ENCODE data around the gene TRPM5.

- RRBS, result 93% methylated on average over 2 of the region's 23 CpGs
These were observed 29.7 kb upstream of the KRTAP5-6 start for GRCh38 chr11:1667143-1667893.

DNA sequence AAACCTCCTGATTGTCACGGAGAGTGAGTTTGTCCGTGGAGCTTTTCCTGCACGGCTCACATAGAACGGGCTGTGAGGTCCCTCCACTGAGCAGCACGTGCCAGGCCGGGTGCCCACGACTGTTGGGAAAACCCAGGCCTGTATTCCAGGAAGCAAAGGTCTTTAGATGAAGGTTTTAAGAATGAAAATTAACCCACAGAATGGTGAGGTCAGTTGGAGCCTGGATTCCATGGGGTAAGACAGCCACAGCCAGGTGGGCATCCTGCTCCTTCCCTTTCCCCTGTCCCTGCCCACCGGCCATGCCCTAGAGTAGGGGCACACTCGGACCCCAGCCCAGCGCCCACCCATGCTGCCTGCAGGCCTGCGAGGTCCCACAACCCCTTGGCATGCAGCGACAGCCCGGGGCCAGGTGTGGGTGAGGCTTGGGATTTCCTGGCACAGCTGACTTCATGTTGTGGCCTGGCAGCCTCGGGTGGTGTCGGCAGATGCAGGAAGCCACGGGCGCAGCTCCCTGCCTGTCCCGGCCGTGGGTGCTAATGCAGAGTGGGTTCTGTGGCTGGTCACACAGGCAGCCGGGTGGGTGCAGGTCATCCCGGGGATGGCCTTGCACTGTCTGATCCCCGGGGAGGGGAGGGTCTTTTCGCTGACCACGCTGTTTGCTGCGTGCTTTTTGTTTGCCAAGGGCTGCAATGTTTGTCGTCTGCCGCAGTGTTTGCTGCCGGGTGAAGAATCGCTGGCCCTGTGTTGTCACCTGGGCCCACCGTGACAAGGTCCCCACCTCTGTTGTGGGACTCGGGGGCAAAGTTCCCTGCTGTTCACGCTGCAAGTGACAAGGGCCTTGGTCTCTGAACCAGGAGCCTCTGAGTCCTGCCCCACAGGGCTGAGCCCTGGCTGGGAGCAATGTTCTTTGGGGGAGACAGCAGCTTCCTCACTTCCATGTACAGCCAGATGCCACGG lies 7.4 kb upstream of the KRTAP5-6 start:
- RRBS, result 57% methylated on average over 6 of the region's 33 CpGs

DNA sequence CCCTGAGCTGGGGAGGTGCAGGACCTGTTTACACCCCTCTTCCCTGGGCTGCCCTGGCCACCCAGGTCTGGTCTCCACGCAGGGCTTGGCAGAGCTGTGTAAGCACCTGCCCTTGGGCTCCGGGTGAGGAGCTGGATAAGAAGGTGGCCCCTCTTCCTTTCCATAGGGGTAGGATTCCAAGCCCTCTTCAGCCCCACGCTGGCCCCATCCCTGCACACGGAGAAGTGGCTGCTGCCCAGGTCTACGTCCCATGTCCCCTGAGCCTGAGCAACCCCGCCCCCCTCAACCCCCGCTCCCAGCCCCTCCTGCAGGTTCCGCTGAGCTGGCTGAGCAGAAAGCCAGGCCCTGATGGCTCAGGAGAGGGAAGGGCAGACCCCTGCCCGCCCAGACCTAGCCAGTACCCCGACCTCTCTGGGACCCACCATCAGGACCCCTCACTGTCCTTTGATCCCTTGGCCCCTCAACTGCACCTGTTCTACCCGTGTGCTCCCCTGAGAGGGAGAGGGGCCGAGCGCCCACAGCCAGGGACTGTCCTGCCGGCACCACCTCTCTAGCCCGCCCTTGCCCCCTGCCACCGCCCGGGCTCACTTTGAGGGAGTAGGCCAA lies 3.2 kb downstream of the IFITM10 start:
- RRBS, result 88% methylated on average over 4 of the region's 17 CpGs

DNA sequence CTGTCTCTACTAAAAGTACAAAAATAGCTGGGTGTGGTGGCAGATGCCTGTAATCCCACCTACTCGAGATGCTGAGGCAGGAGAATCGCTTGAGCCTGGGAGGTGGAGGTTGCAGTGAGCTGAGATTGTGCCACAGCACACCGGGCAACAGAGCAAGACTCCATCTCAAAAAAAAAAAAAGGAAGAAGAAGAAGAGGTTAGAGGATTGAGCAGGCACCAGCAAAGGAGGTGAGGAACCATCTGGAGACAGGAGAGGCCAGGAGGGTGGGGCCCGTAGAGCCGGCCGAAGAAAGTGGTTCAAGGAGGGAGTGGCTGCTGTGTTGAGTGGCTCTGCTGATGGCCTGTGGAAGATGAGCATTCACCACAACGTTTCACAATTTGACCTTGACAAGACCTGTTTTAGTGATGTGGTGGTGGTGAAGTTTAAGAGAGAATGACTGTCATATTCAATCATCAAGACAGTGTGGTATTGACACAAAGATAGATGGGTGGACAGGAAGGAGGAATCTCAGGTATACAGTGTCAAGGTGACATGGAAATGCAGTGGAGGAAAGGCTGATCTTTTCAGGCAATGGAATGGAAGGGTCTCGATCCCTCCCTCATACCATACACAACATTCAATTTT lies 6.8 kb upstream of the CTSD start:
- RRBS, result no CpG with 5 or more reads among the region's 8 CpGs

DNA sequence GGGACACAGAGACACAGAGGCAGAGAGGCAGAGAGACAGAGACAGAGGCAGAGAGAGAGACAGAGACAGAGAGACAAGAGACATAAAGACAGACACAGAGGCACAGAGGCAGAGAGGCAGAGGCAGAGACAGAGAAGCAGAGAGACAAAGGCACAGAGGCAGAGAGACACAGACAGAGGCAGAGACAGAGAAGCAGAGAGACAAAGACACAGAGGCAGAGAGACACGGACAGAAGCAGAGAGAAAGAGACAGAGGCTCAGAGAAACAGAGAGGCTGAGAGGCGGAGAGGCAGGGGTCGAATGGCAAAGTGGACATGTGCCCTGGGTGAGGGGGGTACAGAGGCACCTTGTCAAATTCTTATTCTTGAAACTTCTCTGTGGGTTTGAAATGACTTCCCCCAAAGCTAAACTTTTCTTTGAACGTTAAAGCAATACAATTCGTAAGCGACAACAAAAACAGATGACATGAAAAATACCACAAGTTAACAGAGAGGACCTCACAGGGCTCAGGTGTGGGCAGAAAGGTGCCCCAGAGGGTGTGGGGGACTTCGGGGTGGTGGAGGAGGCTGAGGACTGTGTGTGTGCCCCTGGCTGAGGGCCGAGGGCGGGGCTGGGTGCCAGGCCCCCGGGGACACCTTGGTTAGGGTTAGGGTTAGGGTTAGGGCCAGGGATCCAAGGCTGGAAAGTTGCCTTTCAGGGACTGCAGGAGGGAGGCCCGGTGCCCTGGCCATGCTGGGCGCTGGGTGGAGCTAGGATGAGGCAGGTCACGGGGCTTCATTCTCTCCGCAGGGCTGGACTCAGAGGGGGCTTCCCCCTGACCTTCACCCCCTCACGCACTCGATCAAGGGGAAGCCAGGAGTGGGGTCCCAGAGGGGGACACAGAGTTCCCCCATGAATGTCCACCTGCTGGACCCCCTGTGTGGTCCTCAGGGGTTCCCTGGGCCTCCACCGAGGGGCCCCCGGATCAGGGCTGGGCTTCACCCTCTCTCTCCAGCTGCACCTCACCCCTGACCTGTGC lies 6.7 kb downstream of the TNNI2 start:
- RRBS, result 74% methylated on average over 3 of the region's 18 CpGs

DNA sequence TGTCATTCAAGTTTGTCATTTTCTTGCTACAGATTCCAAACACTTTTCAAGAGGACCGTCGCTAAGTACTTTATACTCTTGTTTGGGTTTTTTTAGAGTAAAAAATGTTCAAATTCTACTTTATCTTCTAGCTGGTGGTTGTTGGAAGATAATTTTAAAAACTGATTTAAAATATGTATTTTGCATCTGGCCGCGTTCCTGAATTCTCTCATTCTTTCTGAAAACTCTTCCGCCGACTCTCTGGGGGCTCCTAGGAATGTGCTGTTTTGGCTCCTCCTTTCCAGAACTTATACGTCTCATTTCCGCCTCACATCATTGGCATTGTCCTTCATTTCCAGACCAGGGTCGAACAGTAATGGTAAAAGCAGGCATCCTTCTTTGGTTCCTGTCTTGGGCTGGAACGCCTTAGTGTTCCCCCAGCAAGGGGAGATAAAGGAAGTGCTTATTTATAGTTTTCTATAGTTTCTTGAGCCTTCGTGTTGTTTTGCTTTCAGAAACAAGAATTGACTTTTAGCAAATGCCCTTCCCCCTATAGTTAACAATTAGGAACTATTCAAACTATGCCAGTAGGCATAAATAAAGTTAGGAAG lies 10.9 kb upstream of the TNNT3 start:
- RRBS, result no CpG with 5 or more reads among the region's 11 CpGs

- RRBS, result 85% methylated on average over 3 of the region's 18 CpGs
These were observed 19.4 kb downstream of the MRPL23 start for GRCh38 chr11:1966505-1966899.

DNA sequence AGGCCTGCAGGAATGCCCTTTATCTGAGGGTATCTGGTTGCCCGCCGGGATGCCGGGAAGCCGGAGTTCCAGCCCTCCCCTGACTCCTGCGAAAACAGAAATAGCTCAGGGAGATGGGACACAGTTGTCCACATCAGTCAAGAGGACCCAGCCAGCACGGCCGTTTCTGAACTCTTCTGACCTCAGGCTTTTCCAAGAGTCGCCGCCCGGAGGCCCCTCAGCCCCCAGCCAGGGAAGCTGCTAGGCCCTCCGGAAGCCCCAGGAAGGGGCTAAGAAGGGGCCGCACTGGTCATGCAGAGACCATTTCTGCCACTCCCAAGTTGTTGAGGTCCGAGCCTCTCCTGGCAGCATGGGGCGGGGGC lies 20.8 kb downstream of the MRPL23 start:
- RRBS, result 40% methylated on average over 4 of the region's 14 CpGs

- RRBS, result 7% methylated on average over 3 of the region's 46 CpGs
These were observed 42.0 kb downstream of the IGF2 start for GRCh38 chr11:2096810-2097970.

DNA sequence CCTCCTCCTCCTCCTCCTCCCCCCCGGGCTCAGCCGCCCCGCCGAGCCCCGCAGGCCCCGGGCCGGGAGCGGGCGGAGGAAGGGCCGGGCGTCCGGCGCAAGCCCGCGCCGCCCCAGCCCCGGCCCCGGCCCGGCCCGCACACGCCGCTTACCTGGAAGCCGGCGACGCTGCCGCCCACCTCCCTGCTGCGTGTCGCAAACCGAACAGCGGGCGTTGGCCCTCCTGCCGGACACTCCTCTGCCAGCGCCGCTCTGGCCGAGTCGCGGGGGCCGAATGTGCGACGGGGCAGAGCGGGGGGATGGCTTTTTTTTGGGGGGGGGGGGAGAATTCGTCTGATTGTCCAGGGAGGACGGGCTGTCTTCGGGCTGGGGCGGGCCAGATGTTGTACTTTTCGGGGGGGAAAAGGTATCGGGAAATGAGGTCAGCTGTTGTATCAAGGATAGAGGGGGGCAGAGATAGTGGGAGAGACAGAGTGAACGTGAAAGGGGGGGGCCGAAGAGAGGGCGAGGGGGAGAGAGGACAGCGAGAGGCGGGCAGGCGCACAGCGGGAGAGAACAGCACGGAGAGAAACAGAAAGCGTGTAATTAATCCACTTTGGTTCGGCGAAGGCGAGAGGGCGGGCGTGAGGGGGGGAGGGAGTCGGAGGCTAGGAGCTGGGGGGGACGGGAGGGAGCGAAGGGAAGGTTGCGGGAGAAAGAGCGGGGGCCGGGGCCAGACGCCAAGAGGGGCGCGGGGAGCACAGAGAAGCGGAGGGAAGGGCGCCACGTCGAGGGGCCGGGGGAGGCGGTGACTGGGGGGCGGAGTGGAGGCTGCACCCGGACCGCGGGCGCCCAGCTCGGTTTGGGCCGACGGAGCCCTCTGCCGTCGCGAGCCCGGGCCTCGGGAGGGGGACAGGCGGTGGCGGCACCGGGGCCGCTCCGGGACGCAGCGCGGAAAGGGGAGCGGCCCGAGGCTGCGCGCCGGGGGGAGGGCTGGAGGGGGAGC lies 820 bp downstream of the IGF2 start:
- RRBS, result 3% methylated on average over 41 of the region's 102 CpGs

DNA sequence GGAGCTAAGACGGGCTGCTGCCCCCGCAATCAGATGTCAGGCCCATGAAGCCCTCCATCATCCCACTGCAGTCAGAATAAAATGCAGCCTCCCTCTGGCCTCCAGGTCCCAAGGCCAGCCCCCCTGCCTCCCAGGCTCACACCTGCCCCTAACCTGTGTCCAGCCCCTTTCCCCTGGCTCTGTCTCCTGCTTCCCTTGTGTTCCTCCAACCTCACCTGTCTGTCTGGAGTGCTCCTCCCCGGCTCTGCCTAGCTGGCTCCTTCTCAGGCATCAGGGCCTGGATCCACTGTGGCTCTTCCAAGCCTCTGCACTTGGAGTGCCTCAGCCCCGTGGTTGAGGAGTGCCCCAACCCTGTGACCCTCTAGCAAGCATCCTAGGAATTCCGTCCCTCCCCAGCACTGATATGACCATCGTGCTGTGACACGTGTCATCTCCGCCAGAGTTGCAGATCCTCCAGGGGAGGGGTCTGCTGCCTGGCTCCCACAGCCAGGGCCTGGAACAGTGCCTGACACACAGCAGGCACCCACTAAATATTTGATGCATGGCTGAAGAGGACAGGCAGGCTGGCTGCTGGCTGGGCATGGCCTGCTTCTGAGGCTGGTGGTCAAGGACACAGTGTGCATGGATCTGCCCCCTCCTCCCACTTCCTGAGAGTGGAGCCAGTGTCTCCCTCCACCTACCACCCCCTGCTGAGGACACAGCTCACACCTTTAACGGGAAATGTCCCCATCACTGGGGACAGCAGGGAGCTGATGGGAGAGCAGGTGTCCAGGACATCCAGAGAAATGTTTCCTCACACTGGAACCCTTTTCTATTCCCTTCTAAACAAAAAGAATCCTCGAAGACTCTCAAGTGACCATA lies 1.8 kb upstream of the CD81 start:
- RRBS, result no CpG with 5 or more reads among the region's 10 CpGs

- RRBS, result no CpG with 5 or more reads among the region's 25 CpGs
These were observed 5.9 kb downstream of the CD81 start for GRCh38 chr11:2382789-2383690.

DNA sequence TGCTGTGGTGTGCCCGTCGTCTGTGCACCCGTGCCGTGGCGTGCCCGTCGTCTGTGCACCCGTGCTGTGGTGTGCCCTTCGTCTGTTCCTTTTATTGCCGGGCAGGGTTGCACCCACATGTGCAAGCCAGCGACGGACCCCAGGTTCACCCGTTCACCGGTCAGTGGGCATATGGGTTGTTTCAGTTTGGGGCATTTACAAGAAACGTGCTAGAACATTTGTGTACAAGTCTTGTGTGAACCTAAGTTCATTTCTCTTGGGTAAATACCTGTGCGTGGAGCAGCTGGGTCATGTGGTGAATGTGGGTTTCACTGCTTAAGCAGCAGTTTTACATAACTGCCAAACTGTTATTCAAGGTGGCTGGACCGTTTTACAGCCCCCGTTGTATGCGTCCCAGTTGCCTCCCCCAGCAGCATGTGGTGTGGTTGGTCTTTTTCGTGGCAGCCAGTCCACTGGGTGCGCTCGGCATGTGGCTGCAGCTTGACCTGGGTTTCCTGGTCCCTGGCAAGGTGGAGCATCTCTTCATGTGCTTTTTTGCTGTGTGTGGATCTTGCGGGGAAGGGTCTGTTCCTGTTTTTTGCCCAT lies 8.6 kb downstream of the CD81 start:
- RRBS, result 73% methylated on average over 5 of the region's 23 CpGs

GRCh38 chr11:2444372-2444734 lies at the start of gene TRPM5:
TRPM5 (minus strand) TSS chr11:2444514.
- RRBS, result 5% methylated on average over 4 of the region's 23 CpGs

DNA sequence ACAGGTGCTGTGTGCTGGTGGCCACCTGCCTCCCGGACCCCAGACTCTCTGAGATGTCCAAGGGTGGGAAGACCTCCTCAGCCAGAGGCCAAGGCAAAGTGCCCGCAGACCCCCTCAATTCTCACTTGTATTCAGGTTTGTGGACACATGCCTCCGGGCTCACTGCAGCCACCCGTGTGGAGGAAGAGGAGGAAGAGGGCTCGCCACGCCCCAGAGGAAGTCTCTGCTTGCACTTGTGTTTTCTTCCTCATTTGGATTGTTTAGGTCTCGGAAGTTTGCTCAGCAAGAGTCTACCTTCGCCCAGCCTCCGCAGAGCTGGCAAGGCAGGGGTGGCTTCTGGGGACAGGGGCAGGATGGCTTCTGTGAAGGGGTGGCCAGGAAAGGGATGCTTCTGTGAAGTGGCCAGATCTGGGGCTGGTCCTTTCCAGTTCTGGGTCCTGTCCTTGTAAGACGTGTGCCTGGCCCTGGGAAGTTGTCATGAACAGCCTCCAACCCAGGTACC lies 2.2 kb downstream of the KCNQ1 start:
- RRBS, result no CpG with 5 or more reads among the region's 10 CpGs

DNA sequence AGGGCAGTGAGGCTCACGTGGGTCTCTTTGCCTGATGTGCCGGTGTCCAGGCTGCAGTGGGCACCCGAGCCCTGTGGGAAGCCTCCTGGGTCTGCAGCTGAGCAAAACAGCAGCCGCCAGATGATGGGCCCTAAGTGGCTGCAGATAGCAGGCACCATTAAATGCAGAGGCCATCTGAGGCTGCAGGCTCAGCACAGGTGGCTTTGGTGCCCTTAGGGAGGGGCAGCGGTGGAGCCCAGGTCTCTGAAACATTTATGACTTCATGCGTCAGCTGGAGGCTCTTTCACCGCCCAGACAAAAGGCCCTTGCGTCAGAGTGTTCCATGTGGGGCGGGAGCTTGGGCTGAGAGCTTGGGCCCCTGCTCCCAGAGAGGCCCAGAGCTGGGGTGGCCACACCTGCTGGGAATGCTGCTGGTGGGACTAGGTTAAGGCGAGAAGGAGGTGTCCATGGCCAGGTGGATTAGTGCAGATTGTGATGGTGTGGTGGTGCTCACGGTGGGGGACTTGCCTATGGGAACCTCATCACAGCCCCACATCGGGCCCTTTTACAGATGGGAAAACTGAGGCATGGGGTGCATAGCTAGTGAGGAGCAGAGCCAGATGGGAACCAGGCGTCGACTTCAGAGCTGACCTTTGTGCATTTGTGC lies 29.7 kb downstream of the KCNQ1 start:
- RRBS, result 94% methylated on average over 2 of the region's 14 CpGs

- RRBS, result no CpG with 5 or more reads among the region's 2 CpGs
These were observed 212.2 kb downstream of the KCNQ1 start for GRCh38 chr11:2656828-2657574.

DNA sequence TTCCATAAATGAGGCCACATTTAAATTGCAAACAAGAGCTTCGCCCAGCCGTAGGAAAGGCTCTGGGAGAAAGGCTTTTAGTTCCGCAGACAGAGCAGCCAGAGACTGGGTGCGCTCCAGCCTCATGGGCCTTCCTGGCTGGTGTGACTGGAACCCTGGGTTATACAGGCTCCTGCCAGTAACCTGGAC lies 192.1 kb downstream of the CDKN1C start:
- RRBS, result no CpG with 5 or more reads among the region's 4 CpGs

DNA sequence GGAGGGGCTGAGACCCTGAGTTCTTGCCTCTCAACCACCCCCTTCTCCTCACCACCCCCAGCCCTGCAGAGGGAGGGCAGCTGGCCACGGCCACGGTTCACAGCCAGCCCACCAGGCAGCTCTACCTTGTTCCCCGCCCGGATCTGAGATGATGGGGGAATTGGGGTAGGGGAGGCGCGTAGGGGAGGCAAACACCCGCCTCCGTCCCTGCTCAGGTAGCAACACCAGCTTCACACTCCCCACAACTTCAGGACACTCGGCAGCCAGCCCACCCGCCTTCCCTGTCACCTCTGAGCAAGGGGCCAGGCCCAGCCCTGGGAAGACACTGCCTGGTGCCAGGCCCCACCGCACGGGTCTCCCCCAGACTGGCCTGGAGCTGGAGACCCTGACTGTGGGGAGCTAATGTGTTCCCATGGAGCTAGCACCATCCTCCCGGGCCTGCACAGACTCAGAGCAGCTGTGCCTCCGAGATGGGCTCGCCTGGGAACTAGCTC lies 109.4 kb downstream of the CDKN1C start:
- RRBS, result no CpG with 5 or more reads among the region's 15 CpGs

DNA sequence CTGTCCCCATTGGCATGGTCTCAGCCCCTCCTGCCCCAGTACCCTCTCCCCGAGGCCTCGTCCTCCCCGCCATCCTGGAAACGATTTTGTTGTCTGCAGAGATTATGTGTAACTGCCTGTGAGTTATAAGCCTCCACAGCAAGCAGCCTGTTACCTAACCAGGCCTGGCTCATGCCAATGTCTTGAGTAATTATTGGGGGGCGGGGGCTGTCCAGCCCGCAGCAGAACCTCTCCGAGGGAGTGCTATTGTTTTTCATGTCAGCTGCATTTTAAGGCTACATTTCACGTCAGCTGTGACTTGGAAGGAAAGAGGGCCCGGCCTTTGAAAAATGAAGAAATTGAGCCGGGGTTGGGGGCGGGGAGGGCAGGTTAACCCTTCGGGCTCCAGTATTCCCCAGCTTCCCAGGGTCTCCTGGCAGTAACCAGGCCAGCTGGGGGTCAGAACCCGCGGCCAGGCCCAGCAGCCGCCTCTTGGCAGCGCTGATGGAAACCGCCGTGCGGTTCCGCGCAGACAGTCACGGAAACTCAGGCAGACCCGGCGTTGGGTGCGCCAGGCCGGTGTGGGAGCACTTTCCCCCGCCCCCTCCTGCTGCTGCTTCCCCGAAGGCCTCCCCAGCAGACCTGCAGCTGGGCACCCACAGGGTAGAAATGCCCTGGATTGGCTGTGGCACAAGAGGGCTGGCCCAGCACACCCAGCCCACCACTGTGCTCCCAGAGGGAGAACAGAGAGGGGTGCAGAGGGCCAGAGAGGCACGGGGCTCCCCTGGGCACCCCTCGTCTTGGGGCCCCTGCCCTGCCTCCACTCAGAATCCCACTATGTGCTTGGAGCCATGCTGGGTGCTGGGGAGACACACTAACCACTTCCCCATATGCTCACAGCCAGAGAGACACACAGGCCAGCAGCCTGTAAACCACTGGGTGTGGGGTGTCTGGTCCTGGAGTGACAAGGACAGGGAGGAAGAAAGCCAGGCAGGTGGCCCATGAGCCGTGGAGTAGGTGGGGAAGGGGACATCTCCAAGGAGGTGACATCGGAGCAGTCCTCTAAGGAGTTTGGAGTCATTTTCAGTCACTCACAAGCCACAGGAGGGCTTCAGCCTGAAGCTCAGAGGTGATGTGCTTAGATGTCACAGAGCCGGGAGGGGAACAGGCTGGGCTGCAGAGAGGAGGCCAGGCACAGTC lies 59.2 kb downstream of the CDKN1C start:
- RRBS, result no CpG with 5 or more reads among the region's 33 CpGs